ENCODE results near the genes STARD13, NBEA and RFXAP.

DNA sequence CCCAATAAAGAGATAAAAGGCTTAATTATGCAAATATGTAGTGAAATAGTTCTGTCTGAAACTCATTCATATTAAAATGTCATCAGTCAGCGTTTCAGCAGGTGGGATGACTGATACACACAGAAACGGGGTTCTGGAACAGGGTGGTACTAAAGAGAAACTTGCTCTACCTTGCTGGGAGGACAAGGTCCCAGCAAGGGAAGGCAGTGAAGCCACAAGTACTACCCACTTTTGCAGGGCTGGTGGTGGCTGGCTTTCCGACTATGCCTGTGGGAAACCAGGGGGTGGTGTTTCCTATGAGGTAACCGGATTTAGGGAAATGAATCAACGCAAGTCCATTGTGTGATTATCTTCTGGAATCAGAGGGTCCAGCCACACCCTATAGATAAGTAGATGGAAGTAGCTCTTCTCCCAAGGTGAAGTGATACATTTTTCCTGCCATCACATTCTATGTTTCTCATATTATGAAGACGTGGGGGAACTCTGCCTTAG lies 76.3 kb downstream of the KL start:
- PRO-cap, result no peak

GRCh38 chr13:33105100-33105882 lies 89.1 kb downstream of the KL start:
- PRO-cap, result no peak

DNA sequence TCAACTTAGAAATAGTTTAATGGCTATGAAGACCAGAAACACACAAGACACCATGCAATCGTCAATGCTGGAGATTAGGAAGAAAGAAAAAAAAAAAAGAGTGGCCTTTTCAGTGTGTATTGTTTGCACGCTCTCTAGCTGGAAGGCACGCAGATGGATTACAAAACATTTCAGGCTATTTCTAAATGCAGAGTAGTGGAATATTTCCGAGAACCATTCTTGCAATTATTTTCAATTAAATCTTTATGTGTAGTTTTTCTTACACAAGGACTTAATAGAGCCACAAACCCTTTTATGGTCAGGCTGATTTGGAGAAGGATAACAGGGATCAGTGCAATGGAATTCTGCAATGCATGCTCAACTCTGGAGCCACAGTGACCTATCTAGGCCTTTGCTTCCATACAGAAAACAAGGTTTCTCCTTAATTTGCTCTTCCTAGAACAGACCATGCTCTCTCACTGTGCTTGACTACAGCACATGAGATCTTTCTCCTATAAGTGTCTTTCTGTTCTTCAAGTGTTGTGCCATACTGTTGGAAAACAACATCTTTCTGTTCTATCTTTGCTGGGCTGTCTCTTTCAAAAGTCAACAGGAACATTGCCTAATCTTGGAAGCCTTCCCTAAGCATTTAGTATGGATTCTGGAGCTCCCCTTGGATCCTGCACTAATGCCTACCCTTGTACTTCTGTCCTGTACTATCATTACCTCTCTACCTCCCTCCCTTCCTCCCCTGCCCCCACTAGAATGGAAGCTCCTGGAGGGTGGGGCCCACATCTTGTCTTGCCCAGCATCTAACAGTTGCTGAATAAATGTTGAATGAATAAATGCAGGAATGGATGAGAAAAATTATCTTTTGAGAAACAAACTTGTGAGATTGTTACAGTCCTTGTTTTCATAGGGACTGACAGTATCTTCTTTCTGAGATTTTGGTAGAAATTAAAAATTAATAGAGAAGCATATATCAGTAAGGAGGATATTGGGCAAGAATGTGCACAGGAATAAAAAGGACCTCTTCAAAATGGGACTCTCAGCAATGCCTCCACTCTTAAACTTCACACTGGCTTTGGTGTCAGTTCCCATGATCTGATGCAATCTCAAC lies 26.8 kb downstream of the STARD13 start:
- PRO-cap, result no peak

DNA sequence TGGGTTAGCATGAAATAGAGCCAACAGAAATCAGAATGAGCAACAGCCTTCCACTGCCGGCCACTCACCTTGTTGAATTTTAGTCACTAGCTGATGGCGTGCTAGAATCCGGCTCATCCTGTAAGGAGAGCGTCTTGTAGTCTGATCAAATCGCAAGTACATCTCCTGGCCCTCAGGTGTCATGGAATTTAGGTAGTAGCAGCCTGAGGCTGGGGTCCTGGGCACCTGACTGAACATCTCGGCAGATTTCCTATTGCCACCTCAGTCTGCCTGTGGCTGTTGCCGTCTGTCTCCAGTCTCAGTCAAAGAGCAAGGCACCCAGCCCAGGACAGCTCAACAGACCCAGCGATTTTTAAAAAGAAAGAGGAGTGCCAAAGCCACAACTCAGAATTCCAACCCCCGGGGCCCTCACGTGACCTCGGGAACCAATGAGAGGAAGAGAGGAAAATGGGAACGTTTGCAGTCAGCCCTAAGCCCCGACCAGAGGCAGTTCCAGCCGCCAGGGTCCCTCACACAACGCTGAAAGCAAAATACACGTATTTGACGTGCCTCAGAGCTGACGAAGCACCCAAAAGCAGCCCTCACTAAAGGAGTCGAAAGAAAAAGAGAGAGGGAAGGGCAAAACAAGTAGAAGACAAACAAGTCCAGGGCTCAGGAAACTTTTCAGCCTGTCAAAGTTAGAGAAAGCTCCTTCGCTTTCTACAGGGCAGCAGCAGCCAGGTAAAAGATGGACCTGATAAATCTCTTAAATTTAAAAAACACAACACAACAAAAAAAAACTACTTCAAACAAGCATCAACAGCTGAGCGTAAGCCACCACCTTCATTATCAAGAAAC lies at the start of gene STARD13:
Gene STARD13 (minus strand): TSS at position 354 of the 837 bp plus-strand sequence.
- PRO-cap, result bidirectional peak, plus-strand start at position 489 of the sequence, minus-strand start at position 359 of the sequence

- PRO-cap, result no peak
Measured at GRCh38 chr13:33286239-33286439, 584 bp upstream of the STARD13 start.

DNA sequence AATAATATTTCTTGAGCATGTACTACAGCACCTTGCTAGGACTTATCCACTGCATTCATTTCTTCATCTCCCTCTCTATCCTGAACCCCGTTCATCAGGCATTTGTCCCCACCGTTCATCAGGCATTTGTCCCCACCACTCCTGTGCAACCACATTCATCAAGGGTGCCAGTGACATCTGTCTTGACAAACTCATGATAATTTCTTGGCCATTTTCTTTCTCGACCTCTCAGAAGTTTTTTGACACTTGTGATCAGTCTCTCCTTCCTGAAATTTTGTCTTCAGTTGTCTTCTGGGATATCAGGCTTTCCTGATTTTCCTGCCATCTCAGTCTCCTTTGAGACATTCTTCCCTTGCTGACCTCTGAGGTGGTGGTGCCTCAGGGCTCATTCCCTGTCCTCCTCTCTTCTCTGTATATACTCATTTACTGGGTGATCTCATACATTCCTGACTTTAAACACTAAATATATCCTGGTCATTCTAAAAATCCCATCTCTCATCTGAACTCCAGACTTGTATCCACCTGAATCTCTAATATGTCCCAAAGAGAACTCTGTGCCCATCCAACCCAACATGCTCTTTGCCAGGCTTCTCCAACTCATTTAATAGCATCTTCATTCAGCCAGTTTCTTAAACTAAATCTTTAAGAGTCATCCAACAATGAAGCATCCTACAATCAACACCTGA lies 31.3 kb upstream of the STARD13 start:
- PRO-cap, result no peak

- PRO-cap, result no peak
Measured at GRCh38 chr13:33363200-33363803, 77.7 kb upstream of the STARD13 start.

GRCh38 chr13:33642209-33643158 lies 175.5 kb upstream of the RFC3 start:
- PRO-cap, result no peak

DNA sequence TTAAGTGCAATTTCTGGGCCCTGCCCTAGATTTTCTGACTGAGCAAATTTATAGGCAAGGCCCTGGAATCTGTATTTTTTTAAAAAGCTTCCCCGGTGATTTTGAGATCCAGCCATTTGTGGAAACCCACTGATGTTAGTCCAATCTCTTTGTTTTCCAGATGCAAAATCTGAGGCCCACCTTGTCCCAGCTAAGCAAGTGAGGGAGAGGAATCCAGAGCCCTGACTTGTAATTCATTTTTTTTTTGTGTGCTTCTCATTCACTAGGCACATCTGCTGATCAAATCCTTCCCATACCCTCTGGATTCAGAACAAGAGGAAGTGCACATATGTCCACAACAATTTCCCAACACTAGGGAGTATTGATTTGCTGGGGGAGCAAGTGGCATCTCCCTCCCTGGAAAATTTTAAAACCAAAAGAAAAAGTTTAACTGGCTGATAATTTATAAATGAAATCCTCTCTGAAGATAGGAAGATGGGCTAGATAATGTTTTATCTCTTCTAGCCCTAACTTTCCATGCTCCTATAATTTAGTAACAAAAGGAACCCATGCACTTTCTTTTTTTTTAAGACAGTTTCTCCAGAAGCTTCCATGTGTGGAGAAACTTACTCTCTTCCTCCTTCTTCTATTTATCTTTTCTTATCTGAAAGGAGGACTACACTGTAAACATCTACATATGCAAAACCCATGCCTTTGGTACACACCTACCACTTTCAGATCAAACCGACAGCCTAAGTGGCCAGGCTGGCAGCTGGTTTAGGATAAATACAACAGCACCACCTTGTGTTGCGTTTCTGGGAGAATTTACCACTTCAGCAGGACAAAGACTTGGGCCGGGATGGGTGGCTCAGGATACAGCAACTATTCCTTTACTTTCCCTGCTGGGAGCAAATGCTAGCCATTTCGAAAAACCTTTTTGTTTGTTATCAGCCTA lies 94.4 kb upstream of the RFC3 start:
- PRO-cap, result no peak

- PRO-cap, result no peak
Measured at GRCh38 chr13:34941380-34942580, at the start of gene NBEA. Gene NBEA (plus strand): TSS chr13:34942270.

DNA sequence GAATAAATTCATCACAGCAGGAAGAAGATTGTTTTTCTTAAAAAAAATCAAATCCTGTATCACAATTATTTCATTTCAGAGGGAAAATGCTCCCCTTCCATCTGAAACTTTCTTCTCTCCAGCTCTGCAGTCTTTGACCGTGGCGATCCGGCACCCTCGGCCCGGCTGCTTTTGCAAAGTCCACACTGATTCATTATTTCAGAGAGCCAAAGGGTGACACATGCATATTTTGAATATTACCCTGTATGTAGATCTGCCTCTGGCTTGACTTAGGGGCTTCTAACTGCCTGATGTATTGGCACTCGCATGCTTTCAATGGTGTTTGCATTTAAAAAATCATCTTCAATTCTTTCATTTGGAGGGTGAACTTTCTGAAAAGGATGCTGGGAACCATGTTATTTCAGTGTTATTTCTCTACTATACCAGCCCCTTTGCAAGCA lies 222.7 kb upstream of the MAB21L1 start:
- PRO-cap, result no peak

DNA sequence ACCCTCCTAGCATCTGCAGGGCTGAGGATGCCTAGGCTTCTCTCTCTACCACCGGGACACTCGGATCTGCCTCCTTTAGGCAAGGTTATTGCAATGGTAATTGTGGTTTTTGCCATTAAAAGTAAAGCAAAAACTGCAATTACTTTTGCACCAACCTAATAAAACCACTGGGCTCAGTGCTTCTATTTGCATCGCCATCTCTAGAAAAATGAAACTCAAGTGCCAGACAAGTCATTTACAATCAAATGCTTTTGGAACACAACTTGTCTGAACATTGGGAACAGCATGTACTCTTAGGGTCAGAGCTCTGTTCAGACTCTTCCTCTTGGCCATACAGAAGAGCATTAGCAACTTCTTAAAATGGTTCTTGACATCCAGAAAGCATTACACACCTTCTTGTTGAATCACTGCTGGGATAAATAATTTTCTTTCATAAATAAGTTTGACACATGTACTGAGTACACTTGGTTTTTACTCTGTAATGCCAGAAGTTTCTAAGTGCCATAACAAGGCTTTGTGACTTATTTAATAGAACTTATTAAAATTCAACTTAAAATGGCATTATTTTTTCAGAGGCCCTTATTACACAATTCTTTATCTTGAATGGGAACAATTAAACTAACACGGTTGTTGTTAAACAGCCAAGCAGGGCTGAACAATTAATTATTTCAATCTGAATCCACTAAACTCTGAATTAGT lies 272.5 kb downstream of the DCLK1 start:
- PRO-cap, result no peak

DNA sequence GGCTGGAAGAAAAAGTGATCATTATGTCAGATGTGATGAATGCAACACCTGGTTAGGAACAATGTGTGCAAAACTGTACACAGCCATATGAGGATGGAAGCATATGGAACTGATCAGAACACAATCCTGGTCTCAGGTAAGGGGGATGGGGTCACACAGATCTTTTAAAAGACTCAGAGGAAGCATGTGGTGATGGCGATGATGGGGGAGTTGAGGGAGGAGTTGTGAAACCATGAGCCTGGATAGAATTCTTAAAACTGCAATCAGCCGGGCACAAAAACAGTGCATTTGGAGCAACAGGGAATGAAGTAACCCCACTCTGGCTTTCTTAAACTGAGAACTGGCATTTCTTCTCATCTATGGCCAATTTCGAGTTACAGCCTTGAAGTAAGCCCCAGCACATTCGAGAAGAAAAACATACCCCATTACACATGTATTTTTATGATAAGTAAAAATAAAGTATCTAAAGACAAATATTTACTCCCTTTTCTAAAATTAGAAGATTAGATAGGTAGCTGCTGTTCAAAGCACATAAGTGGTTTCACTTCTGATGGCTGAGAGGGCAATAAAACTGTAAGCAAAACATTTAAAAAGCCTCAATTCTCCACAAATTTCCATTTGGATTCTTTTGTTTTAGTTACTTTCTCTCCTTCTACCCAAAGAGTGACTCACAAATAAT lies 70.1 kb downstream of the DCLK1 start:
- PRO-cap, result no peak

GRCh38 chr13:36125605-36126196 lies 5.5 kb downstream of the DCLK1 start:
- PRO-cap, result no peak

GRCh38 chr13:36818701-36819871 lies at the start of gene RFXAP:
Gene RFXAP (plus strand): TSS chr13:36819222.
- PRO-cap, result bidirectional peak, plus-strand start at chr13:36819248, minus-strand start at chr13:36819081; bidirectional peak, plus-strand start at chr13:36819498, minus-strand start at chr13:36819500

DNA sequence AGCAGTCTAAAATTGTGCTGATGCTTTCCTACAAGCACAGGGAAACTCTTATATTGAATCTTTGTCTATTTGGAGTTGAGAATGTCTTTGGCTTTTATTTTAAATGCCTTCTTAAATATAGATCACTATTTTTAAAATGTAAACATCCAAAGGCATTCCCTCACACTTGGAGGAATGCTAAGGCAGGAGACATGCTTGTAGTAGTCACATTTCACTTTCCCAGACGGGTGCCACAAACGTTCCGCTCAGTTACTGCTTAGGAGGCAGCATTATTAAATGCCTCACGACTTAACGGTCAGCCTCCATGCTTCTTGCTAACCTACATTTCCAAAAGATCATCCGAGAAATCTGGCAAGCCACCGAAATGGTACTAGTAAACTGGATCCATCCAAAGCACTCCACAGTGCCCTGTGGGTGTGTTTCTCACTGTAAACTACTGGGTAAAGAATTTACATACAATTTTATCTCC lies 1.4 kb downstream of the SMAD9 start:
- PRO-cap, result no peak

- PRO-cap, result unidirectional peak, plus-strand start at chr13:37058708
Measured at GRCh38 chr13:37058526-37058805, 1.0 kb downstream of the SUPT20H start.

- PRO-cap, result no peak
Measured at GRCh38 chr13:38363465-38364071, 13.9 kb downstream of the UFM1 start.

GRCh38 chr13:39013556-39014824 lies 23.4 kb upstream of the STOML3 start:
- PRO-cap, result no peak

DNA sequence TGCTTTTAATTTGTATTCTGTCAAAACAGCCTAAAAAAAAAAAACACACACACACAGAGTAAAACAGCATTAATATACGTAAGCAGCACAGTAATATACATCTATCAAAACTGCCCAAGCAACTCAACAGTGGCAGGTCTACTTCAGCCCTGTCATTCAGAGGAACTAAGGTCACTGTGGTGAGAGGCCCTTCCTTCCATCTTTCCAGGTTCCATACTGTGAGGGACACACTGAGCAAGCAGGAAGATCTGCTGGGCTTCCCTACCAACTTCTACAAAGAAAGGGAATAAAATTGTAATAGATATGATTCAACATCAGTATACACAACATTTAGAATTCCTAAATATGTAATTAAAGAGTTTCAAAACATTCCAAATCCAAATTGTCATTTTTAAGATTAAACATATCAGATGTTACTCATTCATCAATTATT lies 3.7 kb downstream of the PROSER1 start:
- PRO-cap, result no peak